Ileum (tissue), 1 donor: ENCODE measurements around a stretch of chr22.

- PRO-cap, result no peak
Measured at GRCh38 chr22:45503668-45504212, 1.1 kb downstream of the FBLN1 start.

DNA sequence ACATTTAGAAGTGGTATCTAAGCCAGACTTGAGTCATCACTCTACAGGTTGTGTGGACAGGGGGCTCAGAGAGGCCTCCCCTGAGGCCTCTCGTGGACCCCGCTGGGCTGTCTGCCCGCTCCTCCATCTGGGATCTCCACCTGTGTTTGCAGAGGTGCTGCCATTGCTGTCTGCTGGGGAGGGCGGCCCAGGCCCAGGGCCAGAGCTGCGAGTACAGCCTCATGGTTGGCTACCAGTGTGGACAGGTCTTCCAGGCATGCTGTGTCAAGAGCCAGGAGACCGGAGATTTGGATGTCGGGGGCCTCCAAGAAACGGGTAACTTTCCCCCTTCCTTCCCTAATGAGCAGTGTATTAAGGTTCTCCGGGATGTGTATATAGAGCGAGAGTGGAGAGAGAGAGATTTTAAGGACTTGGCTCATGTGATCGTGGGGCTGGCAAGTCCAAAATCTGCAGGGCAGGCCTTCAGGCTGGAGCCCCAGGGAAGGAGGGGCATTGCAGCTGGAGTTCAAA lies 25.1 kb downstream of the FBLN1 start:
- PRO-cap, result no peak

DNA sequence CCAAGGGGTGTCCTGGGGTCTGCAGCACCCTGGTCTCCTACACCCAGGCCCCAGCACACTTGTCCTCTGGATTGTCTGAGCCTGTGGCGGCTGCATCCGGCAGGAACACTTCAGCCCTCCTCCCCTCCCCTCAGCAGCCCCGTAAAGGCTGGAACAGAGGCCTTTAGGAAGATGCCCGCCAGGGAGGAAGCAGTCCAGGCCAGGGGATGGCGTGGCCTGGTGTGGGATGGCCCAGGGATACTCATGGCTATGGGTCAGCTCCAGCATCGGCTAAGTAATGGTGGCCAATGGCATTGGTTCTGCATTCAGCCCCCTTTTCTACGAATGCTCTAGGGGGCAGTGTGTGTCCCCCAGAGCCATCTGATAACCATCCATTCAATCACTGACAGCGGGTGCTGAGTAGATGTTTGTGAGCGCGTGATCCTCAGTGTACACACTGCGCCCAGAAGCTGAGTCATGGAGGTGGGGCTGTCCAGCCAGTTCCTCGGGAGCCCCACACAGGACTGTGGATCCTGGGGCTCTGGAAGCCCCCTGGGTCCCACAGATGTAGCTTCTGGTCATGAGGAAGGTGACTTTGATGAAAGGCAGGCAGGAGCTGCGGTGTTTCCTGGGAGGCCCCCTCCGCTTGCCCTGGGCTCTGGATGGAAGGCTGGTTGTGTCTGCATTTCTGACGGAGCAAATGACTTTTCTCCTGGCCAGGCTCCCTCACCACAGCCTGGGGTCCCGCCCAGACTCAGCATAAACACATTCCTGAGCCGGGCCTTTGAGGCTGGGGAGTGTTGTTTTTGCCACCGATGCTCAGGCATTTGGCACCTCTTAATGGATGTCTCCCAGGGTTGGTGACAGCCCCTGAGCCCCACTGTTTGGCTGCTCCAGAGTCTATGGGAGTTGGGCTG lies 46.5 kb downstream of the FBLN1 start:
- PRO-cap, result no peak

GRCh38 chr22:45551699-45551939 lies 48.9 kb downstream of the FBLN1 start:
- PRO-cap, result no peak

GRCh38 chr22:45554063-45554511 lies 51.4 kb downstream of the FBLN1 start:
- PRO-cap, result no peak

- PRO-cap, result no peak
Measured at GRCh38 chr22:45604270-45604892, 67.3 kb upstream of the ATXN10 start.

GRCh38 chr22:45629329-45629830 lies 42.3 kb upstream of the ATXN10 start:
- PRO-cap, result no peak

GRCh38 chr22:45848551-45849243 lies 128.3 kb downstream of the WNT7B start:
- PRO-cap, result no peak

GRCh38 chr22:45866072-45866847 lies 110.7 kb downstream of the WNT7B start:
- PRO-cap, result no peak

DNA sequence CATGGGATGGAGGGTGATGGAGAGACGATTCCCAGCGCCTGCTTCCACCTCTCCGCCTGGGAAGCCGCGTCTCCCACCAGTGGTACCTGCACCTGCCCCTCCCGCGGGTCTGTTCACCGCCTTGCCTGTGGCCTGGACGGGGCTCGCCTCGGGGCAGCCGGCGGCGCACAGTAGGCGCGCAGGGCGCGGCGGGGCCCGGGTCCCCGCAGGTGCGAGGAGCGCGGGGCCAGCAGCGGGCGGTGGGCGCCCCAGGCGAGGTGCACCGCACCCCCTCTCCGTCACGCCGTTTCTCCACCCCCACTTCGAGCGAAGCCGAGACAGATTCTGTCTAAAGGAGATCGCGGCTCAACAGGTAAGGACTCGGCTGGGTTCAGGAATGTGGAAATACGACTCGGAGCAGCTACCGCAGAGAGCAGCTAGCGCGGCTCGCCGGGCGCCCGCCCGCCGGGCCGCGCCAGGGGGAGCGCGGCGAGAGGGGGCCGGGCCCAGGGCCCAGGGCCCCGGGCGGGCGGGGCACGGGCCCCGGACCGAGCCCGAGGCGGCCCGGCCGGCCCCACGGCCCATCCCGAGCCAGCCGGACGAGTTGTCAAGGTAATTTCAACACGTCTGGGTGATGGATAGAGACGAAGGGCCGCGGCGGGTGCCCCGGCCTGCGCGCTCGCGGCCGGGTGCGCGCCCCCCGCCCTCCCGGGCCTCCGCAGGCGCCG lies 1.2 kb downstream of the WNT7B start:
- PRO-cap, result no peak

DNA sequence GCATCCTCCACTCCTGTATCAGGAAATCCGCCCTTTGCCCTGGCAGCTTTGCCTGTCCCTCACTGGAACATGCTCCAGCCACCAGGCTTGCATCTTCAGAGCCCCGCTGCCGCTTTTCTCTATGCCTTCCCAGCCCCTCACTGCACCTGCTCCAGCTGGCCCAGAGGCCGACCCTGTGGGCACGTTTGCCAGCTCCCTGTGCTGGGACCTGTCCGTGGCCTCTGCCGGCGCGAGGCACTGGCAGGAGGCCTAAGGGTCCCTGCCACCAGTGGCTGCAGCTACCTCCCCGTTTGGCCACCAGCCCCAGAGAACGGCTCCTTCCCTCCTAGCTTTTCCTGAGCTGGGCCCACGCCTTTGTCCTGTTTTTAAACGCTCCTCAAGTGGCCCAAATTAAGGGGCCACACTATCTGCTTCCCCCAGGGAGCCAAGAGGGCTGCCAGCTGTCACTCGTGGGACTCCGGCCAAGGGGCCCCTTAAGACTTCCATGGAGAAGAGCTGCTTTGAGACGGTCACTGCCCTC lies 24.5 kb upstream of the WNT7B start:
- PRO-cap, result no peak

DNA sequence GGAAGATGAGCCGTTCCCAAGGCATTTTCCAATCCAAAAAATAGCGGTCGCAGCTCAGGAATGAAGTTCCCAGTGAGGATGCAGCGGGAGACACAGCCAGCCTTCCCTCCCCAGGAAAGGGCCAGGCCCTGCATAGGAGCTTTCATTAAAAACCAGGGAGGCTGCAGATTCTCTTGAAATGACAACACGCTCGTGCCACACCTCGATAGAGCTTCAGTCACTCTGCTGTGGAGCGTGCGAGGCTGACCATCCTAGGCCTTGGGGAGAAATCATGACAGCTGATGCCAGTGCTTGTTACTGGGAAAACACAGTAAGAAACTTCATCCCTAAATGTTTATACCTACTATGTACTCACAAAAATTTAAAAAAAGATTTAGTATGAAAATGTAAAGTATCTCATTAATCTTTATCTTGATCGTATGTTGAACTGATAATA lies 65.9 kb upstream of the WNT7B start:
- PRO-cap, result bidirectional peak, plus-strand start at position 75 of the sequence, minus-strand start at position 62 of the sequence

DNA sequence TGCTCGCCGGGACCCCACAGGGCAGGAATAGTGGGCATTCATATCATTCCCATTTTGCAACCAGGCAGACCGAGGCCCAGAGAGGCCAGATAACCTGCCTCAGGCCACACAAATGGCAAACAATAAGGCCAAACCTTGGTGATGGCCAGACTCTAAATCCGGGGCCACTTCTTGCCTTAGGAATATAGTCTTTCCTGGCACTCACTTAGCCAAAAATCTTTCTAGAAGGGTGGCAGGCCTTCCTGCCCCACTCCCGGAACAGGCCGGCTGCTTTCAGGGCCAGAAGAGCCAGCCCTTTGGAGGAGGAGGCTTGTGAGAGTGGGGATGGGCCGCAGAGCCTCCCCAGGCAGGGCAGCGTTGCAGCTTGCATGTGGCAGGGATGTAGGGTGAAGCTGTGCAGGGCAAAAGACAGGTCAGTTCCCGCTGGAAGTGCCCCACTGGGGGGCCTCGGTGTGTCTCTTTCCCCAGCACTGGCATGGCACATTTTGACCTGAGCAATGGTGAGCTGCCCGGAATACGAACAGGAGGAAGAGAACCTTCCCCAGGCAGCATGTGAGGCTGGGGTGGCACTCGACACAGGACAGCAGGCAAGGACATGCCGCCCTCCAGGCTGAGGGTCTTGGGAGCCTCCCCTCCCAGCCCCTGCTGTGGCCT lies 75.7 kb upstream of the WNT7B start:
- PRO-cap, result no peak

DNA sequence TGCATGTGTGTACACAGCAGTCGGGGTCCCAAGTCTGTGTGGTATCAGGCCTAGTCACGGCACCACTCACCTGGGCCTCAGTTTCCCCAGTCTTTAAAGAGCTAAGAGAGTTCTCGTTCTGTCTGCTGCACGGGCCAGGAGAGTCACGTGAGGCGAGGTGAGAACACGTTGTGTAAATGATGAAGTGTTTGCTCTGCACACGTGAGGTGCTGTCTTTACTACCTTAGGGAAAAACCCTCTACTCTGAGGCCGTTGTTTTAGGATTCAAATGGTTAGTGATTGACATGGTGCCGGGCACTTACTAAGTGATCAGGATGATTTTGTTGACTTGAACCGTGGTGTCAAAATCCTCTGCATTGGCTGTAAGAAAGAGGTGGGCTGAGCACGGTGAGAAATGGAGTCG lies 86.5 kb upstream of the PPARA start:
- PRO-cap, result no peak

DNA sequence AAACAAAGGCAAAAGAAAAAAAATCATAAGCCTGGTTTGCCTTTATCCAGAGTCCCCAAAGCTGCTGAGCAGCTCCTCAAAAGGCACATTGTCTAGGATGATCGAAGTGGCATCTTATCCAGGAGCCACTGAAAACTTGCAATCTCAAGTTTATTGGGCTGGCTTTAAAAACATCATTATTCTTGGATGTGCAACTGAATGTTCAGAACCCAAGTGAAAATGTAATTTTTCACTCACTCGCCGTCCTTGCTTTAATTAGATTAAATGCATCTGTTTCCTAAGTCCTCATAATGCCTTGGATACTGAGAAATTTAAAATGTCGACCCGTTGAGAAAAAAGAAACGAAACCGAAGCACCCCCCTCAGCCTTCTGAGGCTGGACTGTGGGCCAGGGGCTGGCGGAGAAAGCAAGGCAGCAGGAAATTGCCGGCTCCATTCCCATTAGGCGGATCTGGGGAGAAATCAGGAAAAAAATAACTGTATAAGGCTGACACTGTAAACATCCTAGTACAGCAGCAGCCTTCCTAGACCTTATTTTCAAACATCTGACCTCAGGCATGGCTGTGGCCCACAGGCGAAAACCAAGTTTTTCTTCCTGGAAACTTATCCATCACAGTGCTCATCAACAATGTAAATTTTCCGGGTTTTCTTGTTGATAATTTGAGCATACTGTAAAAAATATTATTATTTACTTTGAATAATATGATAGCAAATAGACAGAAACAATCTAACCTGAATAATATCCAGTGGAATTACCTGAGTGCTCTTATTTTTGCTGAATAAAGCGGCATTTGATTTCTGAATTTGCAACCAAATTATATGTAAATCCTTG lies 82.7 kb upstream of the PPARA start:
- PRO-cap, result unidirectional peak, minus-strand start at position 452 of the sequence

GRCh38 chr22:46080959-46081368 lies 69.4 kb upstream of the PPARA start:
- PRO-cap, result no peak

DNA sequence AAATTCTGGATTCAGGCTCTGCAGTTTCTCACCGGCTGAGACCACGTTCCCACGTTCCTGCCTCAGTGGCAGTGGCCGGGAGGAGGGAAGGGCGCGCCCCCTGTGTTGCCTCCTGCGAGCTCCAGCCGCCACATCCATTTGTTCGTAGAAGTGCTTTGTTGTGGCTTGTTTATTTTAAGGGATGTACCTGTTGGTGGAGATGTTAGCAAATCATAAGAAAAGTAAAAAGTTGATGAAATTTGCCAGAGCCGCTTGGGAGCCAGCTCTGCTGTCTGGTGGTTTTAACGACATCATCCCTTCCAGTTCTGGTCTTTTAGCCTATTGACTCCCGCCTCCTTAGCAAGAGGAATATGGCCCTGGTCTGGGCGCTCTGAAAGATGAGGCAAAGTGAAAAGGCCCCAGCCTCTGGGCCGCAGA lies 66.6 kb upstream of the PPARA start:
- PRO-cap, result no peak

GRCh38 chr22:46086675-46087659 lies 63.4 kb upstream of the PPARA start:
- PRO-cap, result no peak

DNA sequence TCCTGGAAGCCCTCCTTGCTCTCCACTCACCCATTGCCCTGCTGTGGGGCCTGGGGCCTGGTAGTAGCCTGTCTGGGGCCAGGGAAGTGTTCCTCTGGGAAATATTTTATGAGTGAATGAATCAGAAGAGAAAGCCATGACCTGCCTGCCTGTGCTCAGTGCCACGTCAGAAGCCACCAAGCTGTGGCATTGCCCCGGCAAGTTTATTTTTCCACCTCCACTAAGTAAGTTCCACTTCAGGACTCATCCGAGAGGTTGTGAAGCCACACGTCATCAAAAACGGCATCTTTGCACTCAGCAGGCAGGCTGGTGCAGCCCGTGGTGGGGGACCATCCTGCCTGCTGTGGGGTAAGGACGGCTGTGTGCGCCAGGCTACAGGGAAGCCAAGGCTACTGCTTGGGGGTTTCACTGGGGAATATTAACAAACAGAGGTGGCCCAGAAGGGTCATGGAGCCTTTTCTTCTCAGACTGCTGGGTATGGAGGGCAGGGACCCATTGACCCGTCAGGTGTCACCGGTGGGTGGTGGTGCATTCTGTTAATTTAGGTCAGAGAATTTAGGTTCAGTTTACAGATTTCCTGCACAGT lies 59.5 kb upstream of the PPARA start:
- PRO-cap, result no peak

DNA sequence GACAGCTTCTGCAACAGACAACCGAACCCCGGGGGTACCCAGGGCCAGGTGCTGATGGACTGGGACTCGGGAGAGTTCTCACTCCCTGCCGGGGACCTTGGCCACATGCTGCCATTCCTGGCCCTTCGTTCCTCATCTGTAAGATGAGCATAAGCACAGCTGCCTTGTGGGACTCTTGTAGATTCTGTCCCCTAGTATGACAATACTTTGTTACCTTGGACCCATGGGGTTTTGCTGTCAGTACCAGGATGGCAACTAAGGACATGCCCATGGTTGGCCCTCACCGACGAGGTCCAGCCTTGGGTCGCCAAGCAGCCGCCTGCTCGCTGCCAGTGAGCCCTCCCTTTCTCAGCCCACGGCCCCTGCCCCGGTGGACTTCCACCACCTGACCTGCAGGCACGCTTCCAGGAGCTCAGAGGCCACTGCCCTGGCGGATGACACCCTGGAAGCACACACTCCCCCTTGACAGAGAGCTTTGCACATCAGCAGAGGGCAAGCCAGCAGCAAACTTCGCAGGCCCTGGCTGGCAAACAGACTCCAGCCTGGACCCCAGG lies 3.0 kb upstream of the PPARA start:
- PRO-cap, result bidirectional peak, plus-strand start at position 480 of the sequence, minus-strand start at position 350 of the sequence